Measurements from ENCODE around the gene CXorf49.

- PRO-cap: no peak
Observed at GRCh38 chrX:71637743-71638360, 19.5 kb upstream of the CXCR3 start.

- PRO-cap: no peak
Observed at GRCh38 chrX:71718148-71718469, at the start of gene CXorf49. CXorf49 (minus strand) TSS chrX:71718285.

DNA sequence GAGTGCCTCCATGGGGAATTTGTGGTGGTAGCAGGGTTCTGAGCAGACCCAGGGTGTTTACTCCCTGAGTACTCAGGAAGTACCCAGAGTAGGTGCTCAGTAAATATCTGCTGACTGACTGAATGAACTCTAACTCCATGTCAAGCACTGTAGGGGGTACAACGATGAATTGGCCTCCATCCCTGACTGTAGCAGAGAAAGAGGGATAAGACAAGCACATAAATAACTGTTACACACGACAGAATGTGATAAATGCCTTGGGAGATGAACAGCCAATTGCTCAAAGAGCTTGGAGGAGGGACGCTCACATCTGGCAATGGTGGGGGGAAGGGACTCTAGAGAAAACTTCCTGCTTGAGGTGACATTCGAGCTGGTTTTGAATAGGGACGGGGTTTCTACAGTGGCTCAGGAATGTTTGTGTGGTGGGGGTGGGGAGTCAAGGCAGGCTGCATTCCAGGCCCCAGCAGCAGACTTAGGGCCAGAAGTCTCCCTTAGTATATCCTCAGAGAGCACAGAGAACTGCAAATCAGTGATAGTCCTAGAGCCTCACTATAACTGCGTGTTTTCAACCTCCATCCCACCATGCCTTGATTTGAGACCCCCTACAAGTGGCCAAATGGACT, 47.1 kb downstream of the NHSL2 start:
- PRO-cap: no peak

DNA sequence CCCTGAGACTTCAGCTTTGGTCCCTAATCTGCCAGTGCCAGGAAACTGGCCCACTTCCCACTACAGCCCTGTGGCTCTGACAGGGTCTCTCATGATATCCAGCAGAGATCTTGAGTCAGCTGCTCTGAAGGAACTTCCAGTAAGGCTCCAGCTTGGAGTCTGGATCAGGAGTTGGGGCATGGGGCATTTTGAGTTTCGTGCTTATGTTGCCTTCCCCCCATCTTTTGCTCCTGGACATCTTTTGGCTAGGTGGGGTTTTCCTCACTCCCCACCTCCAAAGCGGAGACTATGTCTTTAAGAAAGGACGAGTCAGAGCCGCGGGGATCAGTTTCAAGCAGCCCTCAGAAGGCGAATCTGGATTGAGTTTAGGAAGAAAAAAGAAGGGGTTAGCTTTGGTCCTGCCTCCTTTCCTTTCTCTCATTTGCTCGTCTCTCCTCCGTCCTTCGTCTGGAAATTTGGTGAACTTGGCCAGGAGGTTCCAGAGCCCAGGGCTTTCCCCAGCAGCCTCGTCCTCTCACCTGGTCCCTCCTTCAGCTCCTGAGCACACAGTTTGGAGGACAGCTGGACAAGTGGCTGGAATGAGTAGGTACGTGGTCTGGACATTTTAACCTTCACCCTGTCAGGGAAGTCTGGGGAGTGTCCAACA, 116.6 kb downstream of the NHSL2 start:
- PRO-cap: no peak

- PRO-cap: no peak
Observed at GRCh38 chrX:72062745-72063348, 118.7 kb upstream of the PIN4 start.

DNA sequence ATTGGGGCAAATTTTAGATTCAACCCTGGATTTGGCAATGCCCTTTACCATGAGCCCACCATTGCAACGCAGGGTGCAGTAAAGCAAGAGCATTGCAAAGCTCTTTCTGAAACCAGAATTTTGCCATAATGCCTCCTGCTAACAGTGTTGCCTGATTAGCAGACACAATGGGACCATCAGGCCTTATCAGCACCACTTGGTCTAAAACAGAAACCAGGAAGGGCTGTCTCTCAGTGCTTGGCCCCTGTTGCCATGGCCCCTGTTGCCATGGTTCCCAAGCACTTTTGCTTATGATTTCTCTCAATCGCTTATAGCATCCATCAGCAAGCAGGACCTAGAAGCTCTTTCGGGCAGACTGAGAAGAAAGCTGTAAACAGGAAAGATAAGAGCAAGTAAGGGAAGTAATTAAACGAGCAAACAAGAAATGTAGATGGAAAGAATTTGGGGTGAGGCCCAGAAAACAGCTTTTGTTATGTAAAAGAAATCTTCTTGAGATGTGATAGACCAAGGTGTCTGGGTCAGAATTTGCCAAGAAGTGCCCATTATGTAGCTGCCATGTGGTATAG, 86.6 kb upstream of the PIN4 start:
- PRO-cap: no peak

DNA sequence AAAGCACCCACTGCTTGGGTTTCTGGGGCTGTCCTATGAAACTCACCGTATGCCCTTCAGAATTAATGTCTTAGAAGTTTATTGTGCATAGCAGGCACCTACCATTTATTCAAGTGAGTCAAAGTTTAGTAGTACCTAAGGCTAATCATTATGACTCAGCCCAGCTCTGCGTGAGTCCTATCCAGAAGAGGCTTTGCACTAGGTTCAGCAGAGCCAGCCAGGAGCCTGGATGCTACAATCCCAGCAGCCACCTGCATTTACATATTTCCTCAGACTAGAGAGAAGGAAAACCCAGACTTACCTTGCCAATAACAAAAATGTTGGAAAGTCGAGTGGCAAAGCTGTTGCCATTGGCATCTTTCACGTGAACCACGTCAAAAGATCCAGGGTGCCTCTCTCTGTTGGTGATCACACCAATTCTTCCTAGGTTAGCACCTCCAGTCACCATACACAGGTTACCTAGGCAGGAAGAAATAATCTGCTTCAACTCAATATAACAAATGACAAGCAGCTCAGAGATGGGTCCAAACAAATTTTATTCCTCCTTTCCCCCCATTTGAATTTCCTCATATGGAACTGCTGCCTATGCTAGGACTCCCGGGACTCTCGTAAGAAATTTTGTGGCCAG, 4.0 kb downstream of the RPS4X start:
- PRO-cap: no peak

- PRO-cap: unidirectional peak, minus-strand start at chrX:72307157
Observed at GRCh38 chrX:72306305-72307509, 993 bp upstream of the CITED1 start.

GRCh38 chrX:72337921-72338442, 32.3 kb upstream of the CITED1 start:
- PRO-cap: no peak

- PRO-cap: no peak
Observed at GRCh38 chrX:72728795-72729029, 14.6 kb upstream of the PHKA1 start.

DNA sequence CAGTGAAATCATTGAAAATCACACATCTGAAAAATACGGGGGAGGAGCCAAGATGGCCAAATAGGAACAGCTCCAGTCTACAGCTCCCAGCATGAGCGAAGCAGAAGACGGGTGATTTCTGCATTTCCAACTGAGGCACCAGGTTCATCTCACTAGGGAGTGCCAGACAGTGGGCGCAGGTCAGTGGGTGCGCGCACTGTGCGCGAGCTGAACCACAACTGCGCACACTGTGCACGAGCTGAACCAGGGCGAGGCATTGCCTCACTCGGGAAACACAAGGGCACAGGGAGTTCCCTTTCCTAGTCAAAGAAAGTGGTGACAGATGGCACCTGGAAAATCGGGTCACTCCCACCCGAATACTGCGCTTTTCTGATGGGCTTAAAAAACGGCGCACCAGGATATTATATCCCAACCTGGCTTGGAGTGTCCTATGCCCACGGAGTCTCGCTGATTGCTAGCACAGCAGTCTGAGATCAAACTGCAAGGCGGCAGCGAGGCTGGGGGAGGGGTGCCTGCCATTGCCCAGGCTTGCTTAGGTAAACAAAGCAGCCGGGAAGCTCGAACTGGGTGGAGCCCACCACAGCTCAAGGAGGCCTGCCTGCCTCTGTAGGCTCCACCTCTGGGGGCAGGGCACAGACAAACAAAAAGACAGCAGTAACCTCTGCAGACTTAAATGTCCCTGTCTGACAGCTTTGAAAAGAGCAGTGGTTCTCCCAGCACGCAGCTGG, 51.9 kb upstream of the CHIC1 start:
- PRO-cap: no peak

GRCh38 chrX:73825867-73826446, 263.0 kb downstream of the CHIC1 start:
- PRO-cap: no peak

- PRO-cap: no peak
Observed at GRCh38 chrX:73947399-73947981, 356.5 kb upstream of the ZCCHC13 start.

DNA sequence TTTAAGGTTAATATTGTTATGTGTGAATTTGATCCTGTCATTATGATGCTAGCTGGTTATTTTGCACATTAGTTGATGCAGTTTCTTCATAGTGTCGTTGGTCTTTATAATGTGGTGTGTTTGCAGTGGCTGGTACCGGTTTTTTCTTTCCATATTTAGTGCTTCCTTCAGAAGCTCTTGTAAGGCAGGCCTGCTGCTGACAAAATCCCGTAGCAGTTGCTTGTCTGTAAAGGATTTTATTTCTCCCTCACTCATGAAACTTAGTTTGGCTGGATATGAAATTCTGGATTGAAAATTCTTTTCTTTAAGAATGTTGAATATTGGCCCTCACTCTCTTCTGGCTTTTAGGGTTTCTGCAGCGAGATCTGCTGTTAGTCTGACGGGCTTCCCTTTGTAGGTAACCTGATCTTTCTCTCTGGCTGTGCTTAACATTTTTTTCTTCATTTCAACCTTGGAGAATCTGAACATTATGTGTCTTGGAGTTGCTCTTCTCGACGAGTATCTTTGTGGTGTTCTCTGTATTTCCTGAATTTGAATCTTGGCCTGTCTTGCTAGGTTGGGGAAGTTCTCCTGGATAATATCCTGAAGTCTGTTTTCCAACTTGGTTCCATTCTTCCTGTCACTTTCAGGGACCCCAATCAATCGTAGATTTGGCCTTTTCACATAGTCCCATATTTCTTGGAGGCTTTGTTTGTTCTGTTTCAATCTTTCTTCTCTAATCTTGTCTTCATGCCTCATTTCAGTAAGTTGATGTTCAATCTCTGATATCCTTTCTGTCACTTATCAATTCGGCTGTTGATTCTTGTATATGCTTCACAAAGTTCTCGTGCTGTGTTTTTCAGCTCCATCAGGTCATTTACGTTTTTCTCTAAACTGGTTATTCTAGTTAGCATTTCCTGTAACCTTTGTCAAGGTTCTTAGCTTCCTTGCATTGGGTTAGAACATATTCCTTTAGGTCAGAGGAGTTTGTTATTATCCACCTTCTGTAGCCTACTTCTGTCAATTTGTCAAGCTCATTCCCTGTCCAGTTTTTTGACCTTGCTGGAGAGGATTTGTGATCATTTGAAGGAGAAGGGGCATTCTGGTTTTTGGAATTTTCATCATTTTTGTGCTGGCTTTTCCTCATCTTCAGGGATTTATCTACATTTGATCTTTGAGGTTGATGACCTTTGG, 227.5 kb upstream of the ZCCHC13 start:
- PRO-cap: no peak

GRCh38 chrX:74090564-74091240, 213.3 kb upstream of the ZCCHC13 start:
- PRO-cap: no peak

GRCh38 chrX:74217150-74217770, 86.7 kb upstream of the ZCCHC13 start:
- PRO-cap: no peak

- PRO-cap: no peak
Observed at GRCh38 chrX:74220541-74221250, 83.3 kb upstream of the ZCCHC13 start.

DNA sequence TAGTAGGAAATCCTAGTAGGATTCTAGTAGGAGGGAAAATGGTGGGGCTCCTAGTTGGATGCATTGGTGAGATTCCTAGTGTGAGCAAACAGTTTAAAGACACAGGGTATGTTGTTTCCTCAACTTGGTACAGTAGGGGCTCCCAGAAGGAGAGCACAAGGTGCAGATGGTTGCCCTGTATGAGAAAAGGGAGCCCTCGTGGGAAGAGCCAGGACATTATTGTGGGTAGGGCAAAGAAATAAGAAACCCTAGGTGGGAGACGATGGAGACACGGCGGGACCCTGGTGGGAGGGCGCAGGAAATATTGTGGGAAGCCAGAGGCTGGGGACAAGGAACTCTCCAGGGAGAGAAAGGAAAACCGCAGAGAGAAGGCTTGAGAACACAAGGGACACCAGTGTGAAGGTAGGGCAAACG, 404 bp downstream of the ZDHHC15 start:
- PRO-cap: no peak

GRCh38 chrX:75884760-75885047, 99.7 kb upstream of the MAGEE2 start:
- PRO-cap: no peak

DNA sequence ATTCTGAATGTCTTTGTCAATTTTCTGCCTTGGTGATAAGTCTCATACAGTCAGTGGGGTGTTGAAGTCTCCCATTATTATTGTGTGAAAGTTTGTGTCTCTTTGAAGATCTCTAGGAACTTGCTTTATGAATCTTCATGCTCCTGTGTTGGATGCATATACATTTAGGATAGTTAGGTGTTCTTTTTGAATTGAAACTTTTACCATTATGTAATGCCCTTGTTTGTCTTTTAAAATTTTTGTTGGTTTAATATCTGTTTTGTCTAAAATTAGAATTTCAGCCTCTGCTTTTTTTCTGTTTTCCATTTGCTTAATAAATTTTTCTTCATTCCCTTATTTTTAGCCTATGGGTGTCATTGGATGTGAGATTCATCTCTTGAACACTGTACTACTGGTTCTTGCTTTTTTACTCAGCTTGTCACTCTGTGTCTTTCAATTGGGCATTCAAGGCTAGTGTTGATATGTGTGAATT, 81.5 kb downstream of the MAGEE1 start:
- PRO-cap: no peak

All from left cardiac atrium (tissue), 1 donor.